GM12891 (cell line): Measurements from ENCODE around the genes ANXA7 and PPP3CB.

DNA sequence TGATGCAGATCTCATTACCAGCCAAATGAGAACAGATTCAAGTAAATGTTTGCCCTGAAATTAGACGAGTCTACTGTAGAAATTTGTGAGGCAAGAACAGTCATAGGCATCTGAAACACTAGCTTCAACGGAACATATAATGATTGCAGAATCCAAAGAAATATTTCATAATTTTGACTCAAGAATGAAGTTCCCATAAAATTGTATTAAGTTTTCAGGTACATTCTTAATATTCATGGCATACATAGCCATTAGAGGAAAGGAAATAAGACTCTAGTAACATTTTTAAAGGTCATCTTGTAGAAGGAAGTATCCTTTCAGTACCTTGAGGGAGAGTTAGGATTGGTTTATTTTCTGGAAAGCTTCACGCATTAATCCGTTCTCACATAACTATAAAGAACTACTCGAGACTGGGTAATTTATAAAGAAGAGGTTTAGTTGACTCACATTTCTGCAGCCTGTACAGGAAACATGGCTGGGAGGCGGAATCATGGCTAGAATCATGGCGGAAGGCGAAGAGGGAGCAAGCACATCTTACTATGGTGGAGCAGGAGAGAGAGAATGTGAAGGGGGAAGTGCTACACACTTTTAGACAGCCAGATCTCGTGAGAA, 85.2 kb upstream of the OIT3 start:
- RRBS, result no CpG with 5 or more reads among the region's 9 CpGs

- RRBS, result no CpG with 5 or more reads among the region's 4 CpGs
Measured at GRCh38 chr10:72809491-72810256, 83.9 kb upstream of the OIT3 start.

DNA sequence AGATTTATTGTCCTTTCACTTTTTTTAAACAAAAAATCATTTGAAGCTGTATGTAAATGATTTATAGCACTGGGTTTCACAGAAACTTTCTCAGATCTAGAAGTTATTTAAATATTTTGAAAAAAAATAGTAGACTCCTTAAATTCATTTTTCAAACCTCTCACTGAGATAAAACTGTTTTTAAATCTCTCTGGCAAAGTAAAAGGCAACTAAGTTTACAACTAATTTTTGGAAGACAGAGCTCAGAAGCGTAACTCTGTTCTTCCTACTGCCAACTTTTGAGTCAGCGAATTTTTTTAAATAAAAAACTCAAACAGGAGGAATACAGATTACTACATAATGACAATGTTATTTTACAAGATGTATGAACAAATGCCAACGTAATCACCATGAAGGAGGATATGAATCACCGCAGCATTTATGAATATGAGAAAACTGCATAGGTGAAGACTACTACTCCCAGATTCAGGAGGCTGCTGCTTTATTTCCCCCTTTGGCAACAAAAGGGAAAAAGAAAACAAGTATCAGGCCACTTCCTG, 52.4 kb downstream of the P4HA1 start:
- RRBS, result no CpG with 5 or more reads among the region's 4 CpGs

DNA sequence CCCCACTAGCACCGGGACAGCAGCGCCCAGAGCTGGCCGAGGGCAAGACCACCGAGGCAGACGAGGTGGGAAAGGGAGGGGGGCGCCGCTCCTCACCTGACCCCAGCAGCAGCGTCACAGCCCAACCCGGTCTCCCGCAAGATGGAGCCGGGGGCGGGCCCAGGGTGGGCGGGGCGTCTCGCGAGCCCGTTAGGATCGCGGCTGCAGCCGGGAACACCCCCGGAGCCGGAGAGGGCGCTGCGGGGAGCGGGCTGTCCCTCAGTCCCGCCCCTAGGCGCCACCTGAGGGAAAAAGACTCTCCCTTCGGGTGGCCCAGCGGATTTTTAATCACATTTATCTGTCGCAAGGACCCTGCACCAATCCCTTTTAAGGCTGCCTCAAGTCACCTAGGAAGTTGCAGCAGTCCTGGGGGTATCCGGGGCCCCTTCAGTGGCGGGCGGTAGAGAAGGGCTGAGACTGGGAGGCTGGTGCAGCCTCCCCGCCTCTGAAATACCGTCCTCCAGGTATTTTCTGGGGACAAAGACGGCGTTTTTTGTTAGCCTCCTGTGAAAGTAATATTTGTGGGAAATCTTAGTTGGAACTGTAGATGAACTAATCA, at the start of gene ANXA7:
Gene ANXA7 (minus strand): TSS at position 143 of the 598 bp plus-strand sequence.
- RRBS, result under 1% methylated on average over 8 of the region's 37 CpGs

DNA sequence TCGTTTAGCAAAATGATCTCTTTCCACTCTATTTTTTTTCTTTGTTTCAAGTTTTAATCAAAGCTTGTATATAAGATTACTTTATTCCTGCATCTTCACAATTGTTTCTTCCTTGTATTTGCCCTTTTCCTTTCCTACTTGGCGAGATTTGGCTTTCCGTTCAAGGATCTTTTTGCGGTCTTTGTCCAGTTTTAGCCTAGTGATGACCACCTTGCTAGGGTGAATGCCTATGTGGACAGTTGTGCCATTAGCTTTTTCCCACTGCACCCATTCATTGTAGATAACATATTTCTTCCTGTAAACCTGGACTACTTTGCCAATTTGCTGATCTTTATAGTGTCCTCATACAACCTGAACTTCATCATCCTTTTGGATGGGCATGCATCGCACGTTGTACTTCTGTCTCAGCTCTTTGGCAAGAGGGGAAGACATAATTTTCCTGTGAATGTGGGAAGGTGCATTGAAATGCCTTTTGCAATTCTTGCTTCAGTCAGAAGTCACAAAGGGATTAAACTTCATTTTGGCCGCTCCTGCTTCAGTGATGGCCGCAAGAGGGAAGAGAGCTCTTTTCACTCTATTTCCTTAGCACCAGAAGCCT, 8.4 kb upstream of the ANXA7 start:
- RRBS, result no CpG with 5 or more reads among the region's 8 CpGs

DNA sequence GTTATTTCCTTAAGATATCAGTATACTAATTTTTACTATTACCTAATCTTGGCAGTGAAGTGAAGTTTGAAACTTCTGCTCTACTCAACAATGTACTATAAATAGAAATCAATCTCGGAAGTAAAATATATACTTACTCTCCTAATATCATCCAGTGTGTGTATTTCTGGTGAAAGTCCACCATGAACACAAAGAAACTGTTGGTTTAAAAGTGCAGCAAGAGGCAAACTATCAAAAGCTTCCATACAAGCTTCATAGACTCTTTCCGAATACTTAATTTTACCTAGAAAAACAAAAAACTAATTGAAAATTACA, 24.5 kb downstream of the PPP3CB start:
- RRBS, result no CpG with 5 or more reads among the region's 2 CpGs

GRCh38 chr10:73477887-73478869, 17.6 kb downstream of the PPP3CB start:
- RRBS, result no CpG with 5 or more reads among the region's 4 CpGs

- RRBS, result under 1% methylated on average over 7 of the region's 26 CpGs
Measured at GRCh38 chr10:73495879-73496230, at the start of gene PPP3CB. Gene PPP3CB (minus strand): TSS chr10:73496024.

- RRBS, result no CpG with 5 or more reads among the region's 5 CpGs
Measured at GRCh38 chr10:73644011-73644655, 2.9 kb upstream of the MYOZ1 start.

DNA sequence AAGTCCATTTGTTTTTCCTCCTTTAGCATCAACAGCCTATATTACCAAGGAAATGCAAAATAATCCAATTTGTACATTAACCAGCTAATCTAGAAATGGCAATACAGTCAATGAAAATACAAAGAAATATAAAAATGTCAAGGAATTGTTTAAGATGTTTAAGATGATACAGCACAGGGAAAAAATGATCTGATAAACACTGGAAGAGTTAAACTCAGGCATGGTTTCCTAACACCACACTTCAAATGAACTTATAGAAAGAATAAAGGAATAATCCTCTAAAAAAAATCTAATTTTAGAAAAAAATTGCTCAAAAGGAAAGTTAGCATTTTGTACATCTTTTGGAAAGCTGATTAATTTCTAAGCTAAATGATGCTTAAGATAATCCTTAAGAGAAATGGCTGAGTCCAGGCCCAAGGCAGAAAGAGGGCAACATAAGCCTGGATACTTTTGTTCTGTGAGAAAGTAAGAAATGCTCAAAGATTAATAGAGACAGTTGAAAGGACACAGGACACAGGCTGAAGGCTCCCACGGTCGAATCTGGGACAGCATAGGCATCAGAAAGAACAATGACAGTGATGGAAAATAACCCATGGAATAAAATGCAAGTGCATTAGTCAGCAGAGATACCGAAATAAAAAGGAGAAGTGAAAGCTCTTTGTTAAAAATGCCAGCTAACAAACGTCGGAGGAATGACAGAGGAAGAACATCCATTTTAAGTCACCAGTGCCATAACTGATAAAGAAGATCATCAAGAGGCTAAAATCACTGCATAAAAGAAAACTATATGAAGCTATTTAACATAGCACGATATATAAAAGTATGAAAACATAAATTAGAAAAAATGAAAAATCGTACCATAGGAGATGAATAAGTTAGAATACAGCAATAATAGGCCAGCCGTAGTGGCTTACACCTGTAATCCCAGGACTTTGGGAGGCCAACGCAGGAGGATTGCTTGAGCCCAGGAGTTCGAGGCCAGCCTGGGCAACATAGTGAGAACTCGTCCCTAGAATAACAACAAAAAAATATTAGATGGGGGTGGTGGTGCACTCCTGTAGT, 19.6 kb upstream of the AGAP5 start:
- RRBS, result no CpG with 5 or more reads among the region's 11 CpGs

GRCh38 chr10:73769867-73770515, 2.1 kb upstream of the FUT11 start:
- RRBS, result no CpG with 5 or more reads among the region's 12 CpGs

- RRBS, result no CpG with 5 or more reads among the region's 12 CpGs
Measured at GRCh38 chr10:73802851-73803970, 8.2 kb downstream of the NDST2 start.

DNA sequence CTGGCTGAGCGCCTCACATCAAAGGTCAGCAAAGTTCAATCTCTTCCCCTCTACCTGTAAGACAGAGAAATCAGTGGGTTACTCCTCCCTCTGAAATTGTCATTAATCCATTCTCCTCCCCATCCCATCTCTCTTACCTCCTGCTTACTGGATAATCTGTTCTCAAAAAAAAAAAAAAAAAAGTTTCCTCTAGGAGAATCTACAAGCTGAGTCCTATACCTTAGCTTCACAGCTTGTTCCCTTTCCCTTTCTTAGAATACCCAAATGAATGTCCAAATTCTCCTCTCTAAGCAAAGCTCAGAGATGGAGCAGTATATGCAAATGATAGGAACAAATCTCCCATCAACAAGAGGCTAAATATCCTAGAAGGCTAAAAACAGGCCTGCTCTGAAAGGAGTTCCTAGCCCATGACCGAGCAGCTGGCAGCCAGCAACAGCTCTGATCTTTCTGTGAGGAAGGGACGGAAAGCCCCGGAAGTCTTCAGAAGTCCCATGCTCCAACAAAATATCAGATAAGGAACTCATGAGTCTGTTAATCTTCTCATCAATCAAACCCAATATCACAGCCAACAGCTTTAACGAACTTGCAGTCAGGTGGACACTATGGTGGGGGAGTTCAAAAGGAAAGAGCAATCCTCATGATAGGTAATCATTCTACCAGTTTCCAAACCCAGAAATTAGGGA, 2.6 kb downstream of the NDST2 start:
- RRBS, result no CpG with 5 or more reads among the region's 5 CpGs

DNA sequence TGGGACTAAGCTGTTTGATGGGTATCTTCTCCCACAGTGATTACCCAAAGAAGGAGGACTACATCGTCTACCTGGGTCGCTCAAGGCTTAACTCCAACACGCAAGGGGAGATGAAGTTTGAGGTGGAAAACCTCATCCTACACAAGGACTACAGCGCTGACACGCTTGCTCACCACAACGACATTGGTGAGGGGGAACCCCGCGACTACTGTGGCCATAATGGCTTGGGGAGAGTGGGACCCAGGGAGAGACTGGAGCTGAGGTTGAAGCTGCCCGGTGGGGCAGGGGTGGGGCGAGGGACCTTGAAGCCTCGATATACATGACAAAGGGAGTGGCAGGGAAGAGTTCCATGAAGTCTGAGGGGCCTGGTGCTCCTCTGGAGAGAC, 3.0 kb downstream of the PLAU start:
- RRBS, result no CpG with 5 or more reads among the region's 11 CpGs

- RRBS, result no CpG with 5 or more reads among the region's 6 CpGs
Measured at GRCh38 chr10:73968136-73968685, 29.7 kb upstream of the VCL start.

GRCh38 chr10:74070887-74071126, 72.9 kb downstream of the VCL start:
- RRBS, result no CpG with 5 or more reads among the region's 2 CpGs

DNA sequence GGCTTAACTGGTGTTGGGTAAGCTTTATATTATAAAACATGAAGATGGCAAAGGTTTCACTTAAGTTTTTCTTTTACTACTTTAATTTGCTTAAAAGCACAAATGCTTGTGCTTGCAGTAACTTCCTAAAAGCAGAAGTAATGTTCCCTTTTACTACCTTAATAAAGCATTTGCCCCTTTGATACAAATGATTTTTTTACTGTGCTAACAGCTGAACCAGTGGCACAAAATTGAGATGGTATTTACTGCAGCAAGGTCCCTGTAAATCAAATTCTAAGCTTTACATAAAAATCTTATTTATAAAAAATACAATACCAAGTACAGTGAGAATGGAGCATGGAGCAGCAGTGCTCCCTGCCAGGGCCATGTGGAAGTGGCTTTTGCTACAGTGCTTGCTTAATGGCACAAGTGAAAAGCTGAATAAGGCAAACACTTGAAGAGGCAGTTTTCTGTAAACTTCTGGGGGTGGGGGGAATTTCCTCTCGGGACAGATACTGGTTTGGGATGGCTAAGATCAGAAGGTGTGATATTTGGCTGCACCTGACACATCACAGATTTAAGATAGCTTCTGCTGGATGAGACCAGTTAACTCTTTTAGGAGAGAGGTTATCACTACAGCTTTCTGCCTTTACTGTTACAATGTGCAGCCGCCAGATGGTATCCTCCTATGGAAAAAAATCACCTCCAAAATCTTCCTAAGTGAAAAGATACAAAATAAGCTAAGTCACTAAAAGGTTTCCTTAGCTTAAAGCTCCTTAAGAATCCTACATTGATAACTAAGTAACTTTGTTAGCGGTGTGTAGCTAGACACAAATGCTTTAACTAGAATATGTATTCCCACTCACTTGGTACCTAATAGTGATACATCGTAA, 27.5 kb downstream of the AP3M1 start:
- RRBS, result no CpG with 5 or more reads among the region's 4 CpGs

DNA sequence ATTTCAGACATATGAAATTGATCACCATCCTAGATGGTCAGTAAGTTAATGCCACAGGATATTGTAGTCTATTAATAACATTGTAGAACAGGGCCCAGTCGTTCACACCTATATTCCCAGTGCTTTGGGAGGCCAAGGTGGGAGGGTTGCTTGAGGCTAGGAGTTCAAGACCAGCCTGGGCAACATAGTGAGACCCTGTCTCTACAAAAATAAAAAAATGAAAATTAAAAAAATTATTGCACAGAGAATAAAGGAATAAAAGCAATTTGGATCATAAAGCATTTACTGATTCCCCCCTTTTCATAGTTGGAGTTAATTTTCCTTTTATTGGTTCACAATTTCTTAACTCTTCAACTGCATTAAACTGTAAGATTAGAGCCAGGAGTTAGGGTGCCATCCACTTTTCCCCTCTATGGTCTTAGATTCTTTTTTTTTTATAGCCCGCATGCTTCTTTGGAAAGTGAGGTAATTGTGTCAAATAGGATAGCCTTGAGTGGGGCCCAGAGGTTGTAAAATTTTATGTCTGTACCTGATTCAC, 24.6 kb downstream of the ADK start:
- RRBS, result no CpG with 5 or more reads among the region's 2 CpGs

GRCh38 chr10:74464333-74465316, 313.6 kb downstream of the ADK start:
- RRBS, result no CpG with 5 or more reads among the region's 4 CpGs

- RRBS, result under 1% methylated on average over 34 of the region's 77 CpGs
Measured at GRCh38 chr10:74825130-74825771, 1.1 kb upstream of the KAT6B start.